Metastatic Breast Carcinoma in the Brain (tissue), 10 donors: ENCODE measurements around a stretch of chr3.

GRCh38 chr3:126374706-126375119, 17.5 kb upstream of the KLF15 start:
- PRO-cap, 10 experiments: no peak in any of the 10 experiments

GRCh38 chr3:126440842-126441408, 34.8 kb downstream of the ZXDC start:
- PRO-cap, 10 experiments: no peak in any of the 10 experiments

DNA sequence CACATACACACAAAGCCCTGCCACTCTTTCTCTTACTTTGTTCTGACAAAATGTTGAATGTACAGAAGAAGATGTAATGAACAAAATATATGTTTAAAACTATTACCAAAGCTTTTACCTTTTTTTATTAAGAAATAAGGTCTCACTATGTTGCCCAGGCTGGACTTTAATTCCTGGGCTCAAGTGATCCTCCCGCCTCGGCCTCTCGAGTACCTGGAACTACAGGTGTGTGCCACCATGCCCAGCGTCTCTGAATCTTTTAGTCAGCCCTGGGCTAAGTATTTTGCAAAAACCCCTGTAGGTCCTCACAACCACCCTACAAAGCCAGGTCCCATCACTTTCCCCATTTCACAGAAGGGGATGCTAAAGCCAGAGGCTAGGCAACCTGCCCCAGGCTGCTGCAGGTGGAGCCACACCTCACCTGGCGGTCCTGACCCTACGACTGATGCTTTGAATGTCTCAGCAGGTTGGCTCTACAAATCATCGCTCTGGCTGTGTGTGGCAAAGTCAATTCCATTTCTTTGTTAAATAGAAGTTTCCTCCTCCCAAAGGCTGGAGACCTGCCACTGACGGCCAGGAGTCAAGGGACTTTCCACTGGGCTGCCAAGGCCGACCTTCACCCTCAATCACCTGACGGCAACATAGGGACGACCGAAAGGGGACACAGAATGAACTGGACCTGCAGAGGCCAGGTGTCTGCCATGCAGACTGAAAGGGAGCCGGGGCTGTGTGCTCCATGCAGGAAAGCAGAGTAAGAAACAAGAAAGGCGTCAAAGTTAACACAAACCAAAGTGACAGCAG, 26.4 kb downstream of the ZXDC start:
- PRO-cap, 10 experiments: no peak in any of the 10 experiments

DNA sequence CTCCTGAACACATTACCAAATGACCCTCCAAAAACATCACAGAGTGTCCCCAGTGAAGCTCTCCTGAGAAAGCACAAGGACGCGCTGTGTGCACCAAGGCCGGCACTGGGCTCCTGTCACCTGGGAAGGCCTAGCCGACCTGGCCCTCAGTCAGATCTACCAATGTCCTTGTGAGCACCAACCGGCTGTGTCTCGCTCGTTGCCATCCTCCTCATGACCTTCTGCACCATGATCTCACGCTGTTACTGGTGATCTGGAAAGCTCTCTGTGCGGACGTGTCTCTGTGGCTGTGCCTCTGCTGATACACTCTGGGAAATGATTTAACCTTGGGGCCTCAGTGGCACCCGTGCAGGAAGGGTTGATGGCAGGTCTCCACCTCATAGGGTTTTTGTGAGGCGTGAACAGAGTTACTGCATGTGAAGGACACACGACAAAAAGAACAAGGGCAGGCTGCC, 24.2 kb downstream of the ZXDC start:
- PRO-cap, 10 experiments: no peak in any of the 10 experiments

GRCh38 chr3:126454397-126455111, 21.1 kb downstream of the ZXDC start:
- PRO-cap, 10 experiments: no peak in any of the 10 experiments

DNA sequence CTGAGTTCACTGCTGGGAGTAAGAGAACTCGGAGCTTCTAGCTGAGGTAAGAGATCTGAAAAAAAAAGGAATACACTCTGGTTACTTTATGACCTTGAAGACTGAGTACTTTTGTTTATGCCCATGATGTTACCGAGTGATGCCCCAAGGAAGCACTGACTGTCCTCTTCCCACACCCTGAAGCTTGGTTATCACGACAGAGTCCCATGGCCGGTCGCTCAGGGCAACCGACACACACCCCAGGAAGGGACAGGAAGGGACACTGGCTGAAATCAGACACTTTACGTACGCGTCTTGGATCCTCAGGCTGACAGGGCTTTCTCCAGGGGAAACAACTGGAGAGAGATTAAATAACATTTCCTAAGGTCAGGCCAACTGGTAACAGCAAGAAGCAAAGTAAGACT, 13.5 kb downstream of the ZXDC start:
- PRO-cap, 10 experiments: peak in 1 of 10 experiments; most common minus-strand start position 183 of the sequence (in 1)

DNA sequence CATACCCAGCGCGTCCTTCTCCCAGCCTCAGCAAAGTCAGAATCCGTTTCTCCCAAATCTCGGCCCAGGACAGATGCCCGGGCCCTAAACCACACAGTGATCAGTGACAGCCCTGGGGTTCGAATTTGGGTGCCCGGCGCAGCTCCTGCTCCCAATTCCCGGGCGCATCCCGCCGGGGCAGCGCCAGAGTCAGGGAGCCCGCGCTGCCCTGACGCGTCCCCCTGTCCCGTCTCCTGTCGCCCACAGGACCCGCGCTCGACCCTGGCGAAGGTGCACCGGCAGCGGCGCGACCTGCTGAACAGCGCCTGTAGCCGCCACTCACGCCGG, 17.3 kb downstream of the C3orf22 start:
- PRO-cap, 10 experiments: no peak in any of the 10 experiments

DNA sequence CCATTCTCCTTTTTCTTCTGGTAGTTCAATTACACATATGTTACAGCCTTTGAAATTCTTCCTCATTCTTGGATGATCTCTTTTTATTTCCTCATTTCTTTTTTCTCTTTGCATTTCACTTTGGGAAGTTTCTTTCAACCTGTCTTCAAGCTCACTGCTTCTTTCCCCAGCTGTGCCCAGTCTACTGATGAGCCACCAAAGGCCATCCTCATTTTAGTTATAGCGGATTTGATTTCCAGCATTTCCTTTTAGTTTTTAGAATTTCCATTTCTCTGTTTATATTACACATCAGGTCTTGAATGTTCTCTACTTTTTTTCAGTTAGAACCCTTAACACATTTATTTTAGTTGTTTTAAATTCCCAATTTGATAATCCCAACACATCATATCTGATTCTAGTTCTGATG, 42.6 kb upstream of the C3orf22 start:
- PRO-cap, 10 experiments: no peak in any of the 10 experiments

DNA sequence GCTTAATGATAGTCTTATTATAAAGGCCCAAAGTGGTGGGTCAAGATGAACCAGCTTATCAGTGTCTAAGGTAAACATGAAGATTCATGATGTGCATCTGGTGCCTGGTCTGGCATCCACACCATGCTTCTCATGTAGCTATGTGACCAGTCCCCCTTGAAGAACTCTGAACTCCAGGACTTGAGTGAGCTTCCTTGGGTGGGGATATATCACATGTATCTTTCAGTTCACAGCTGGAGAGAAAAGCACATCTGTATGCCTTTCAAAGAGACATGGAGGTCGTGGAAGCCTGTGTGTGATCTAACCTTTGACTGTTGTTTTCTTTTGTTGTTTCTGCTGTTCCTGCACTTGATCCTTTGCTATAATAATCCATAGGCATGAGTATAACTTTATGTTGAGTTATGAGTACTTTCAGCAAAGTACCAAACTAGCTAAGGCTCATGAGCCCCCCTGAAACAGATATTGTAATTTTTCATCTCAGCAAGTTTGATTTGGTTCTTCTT, 43.6 kb upstream of the C3orf22 start:
- PRO-cap, 10 experiments: no peak in any of the 10 experiments

GRCh38 chr3:126850564-126851274, 132.2 kb upstream of the PLXNA1 start:
- PRO-cap, 10 experiments: no peak in any of the 10 experiments

DNA sequence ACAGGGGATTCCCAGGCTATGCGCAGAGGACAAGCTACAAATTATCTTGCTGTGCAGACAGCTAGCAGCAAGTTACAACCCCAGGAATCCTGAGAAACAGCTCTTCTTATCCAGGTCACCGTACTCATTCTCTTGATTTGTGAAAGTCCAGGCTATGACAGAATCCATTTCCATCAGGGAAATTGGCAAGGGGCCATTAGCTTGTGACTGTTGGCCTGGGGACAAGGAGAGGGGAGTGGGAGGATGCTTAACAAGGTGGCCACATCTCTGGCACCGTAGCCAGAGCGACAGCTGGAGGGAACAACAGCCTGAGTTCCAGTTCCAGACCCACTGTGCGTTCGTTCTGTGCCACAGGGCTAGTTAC, 45.0 kb upstream of the PLXNA1 start:
- PRO-cap, 10 experiments: peak in 1 of 10 experiments; most common plus-strand start position 264 of the sequence (in 1); most common minus-strand start position 128 of the sequence (in 1)

DNA sequence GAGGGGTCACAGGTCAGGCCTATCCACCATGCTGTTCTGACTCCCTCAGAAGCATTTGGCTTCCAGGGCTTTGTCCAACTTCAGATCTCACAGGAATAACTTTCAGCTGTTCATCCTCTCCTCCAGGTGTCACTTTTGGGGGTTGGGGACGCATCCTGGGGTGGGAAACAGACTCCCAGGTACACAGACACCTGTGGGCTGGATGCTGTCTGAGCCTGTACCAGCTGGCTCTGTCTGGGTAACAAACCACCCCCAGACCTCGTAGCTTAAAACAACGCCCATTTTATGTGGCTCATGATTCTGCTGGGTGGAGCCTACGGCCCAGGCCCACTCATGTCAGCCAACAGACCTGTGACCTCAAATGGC, 21.3 kb upstream of the PLXNA1 start:
- PRO-cap, 10 experiments: no peak in any of the 10 experiments

- PRO-cap, 10 experiments: no peak in any of the 10 experiments
Measured at GRCh38 chr3:127218398-127218994, 25.6 kb downstream of the PRR23E start.

DNA sequence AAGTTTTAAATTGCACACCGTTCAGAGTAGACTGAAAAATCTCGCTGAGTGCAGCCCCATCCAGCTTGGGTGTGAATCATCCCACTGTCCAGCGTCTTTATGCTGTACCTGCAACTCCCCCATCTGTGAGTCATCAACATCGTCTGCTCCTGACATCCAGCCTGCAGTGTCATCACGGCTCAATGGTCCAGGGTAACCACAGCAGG, 65.2 kb downstream of the TPRA1 start:
- PRO-cap, 10 experiments: peak in 2 of 10 experiments; most common minus-strand start position 73 of the sequence (in 2)

- PRO-cap, 10 experiments: peak in 2 of 10 experiments; most common plus-strand start chr3:127525725 (in 1)
Measured at GRCh38 chr3:127525596-127525834, 65.0 kb downstream of the TPRA1 start.

- PRO-cap, 10 experiments: peak in 4 of 10 experiments; most common plus-strand start chr3:127548227 (in 2); most common minus-strand start chr3:127548131 (in 3)
Measured at GRCh38 chr3:127547258-127548443, 42.9 kb downstream of the TPRA1 start.

GRCh38 chr3:127675861-127676581, 3.3 kb downstream of the ABTB1 start:
- PRO-cap, 10 experiments: peak in 1 of 10 experiments; most common plus-strand start chr3:127676294 (in 1); most common minus-strand start chr3:127676178 (in 1)

GRCh38 chr3:127701318-127701540, 28.5 kb downstream of the ABTB1 start:
- PRO-cap, 10 experiments: no peak in any of the 10 experiments

GRCh38 chr3:127760993-127761977, 61.0 kb downstream of the MGLL start:
- PRO-cap, 10 experiments: peak in 3 of 10 experiments; most common plus-strand start chr3:127761682 (in 2); most common minus-strand start chr3:127761529 (in 3)

DNA sequence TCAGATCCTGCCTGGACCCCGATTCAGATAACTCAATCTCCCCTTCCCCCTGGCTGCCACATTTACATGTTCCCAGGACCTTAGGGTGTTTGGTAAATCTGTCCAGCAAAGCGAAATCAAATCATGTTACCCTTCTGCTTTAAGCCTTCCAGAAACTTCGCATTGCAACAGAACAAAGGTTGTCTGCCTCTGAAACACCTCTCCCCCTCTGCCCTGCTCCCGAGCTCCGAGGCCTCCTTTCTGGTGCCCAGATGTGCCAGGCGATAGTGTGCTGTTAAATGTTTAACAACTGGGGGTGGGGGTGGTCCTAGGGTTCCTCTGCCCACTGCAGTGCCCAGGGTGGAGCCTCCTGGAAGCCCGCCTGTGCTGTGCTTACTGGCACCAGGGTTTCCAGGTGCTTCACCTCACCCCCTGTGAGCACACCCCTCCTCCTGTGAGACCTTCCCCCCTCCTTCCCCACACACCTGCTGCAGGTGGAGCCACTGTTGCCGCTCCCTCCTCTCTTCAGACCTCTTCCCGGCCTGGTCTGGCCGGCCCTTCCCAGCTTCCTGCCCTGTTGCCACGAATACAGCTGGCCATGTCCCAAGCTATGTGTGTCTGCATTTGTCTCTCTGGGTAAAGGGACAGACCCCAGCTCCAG, 37.4 kb downstream of the MGLL start:
- PRO-cap, 10 experiments: no peak in any of the 10 experiments